ENCODE results near the gene GFER.

DNA sequence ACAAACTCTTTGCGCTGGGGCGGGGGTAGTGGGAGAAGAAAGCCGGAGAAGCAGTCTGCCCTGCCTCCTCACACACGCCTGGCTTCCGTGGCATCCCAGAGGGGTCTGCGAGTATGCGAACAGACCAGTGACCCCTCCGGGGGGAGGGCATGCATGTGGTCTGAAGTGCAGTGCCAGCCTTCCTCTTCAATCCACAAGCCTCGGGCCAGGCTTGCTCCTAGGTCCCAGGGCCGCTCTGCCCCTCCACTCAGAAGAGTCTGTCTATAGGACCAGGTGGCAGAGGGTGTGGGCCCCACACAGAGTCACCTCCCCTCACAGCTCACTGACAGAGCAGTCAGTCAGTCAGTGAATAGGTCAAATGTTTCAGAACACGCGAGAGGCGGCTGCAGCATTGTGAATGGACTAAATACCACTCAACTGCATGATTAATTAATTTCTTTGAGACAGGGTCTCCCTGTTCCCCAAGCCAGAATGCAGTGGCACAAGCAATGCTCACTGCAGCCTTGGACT is 14.2 kb upstream of the IGFALS start:
- PRO-cap: no peak

GRCh38 chr16:1809088-1809723 is 15.7 kb upstream of the IGFALS start:
- PRO-cap: no peak

- PRO-cap: no peak
These were observed 1.9 kb downstream of the FAHD1 start for GRCh38 chr16:1828551-1829634.

DNA sequence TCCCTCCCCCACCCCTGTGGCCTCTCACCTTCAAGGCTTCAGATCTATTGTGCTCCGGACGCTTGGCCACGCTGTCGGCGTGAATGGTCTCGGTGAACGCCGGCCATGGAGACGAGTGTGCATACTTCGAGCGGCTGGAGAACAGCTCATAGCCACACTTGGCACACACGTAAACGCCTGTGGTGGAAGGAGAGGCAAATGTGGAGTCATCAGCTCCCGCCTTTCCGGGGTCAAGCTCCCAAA is 1.8 kb downstream of the MSRB1 start:
- PRO-cap: no peak

DNA sequence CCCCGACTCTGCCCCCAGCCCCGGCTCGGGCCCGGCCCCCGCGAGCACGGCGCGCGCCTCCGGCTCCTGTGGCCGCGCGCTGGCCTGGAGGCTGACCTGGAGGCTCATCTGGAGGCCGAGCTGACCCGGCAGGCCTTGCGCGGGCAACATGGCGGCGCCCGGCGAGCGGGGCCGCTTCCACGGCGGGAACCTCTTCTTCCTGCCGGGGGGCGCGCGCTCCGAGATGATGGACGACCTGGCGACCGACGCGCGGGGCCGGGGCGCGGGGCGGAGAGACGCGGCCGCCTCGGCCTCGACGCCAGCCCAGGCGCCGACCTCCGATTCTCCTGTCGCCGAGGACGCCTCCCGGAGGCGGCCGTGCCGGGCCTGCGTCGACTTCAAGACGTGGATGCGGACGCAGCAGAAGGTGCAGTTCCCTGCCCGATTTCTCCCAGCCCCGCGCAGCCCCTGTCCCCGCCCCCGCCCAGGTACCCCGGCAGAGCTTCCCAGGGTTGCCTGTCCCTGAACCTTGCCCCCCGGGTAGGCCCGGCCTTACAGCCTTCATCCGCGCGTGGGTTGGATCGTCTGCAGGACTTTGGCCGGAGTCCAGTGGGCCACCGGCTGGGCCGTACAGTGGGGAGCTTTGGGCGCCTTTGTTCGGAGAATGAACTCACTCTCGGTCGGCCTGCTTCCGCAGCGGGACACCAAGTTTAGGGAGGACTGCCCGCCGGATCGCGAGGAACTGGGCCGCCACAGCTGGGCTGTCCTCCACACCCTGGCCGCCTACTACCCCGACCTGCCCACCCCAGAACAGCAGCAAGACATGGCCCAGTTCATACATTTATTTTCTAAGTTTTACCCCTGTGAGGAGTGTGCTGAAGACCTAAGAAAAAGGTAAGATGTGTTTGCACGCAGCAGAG is at the start of gene GFER:
GFER (plus strand) TSS at position 123 of the 899 bp plus-strand sequence.
- PRO-cap: bidirectional peak, plus-strand start at position 149 of the sequence, minus-strand start outside the sequence; bidirectional peak, plus-strand start at position 371 of the sequence, minus-strand start at position 379 of the sequence

DNA sequence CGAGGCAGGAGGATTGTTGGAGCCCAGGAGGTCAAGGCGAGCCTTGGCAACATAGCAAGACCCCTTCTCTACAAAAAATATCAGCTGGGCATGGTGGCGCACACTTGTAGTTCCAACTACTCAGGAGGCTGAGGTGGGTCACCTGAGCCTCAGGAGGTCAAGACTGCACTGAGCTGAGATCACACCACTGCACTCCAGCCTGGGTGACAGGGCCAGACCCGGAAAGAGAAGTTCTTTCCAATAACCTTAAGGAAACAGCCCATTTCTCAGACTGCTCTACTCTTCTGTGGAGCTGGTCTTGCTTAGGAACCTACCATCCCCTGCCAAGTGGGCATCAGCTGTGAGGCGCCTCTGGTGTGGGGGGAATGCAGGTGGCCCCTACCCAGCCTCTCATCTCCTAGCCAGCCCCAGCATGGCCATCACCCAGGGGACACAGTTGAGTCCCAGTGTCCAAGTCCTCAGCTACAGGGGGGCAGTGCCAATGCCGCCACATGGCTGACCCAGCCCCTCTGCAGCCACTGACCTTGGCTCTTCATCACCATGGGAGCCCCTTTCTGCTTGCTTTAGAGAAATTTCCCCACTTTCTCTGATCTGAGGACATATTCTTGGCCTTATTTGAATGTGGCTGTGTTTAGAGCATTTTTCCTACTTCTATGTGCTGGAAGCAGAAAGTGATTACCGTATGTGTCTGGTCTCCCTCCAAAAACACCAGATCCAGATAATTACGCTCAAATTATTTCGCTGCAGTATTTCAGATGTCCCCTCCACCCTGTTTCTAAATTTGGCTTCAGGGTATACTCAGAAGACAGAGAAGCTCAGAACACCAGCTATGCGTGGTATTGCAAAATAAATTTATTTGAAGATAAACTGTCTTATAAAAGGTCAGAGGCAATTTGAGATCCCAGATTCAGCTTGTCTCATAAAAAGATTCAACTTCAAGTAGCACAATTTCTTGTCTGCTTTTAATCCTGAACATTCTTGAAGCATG is 7.3 kb downstream of the SYNGR3 start:
- PRO-cap: no peak

DNA sequence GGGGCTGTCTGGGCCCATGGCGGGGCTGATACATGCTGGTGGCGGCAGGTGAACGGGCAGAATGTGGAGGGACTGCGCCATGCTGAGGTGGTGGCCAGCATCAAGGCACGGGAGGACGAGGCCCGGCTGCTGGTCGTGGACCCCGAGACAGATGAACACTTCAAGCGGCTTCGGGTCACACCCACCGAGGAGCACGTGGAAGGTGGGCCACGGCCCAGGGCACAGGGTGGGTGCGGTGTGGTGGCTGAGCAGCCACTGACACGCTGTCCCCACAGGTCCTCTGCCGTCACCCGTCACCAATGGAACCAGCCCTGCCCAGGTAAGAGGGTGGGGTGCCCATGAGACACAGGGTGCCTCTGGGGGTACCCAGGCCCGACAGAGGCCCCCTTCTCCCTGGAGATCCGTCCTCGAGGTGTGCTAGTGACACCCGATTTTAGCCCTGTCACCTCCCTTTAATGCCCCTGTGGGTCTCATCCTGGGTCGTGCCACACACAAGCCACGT is 10.0 kb downstream of the NHERF2 start:
- PRO-cap: no peak

DNA sequence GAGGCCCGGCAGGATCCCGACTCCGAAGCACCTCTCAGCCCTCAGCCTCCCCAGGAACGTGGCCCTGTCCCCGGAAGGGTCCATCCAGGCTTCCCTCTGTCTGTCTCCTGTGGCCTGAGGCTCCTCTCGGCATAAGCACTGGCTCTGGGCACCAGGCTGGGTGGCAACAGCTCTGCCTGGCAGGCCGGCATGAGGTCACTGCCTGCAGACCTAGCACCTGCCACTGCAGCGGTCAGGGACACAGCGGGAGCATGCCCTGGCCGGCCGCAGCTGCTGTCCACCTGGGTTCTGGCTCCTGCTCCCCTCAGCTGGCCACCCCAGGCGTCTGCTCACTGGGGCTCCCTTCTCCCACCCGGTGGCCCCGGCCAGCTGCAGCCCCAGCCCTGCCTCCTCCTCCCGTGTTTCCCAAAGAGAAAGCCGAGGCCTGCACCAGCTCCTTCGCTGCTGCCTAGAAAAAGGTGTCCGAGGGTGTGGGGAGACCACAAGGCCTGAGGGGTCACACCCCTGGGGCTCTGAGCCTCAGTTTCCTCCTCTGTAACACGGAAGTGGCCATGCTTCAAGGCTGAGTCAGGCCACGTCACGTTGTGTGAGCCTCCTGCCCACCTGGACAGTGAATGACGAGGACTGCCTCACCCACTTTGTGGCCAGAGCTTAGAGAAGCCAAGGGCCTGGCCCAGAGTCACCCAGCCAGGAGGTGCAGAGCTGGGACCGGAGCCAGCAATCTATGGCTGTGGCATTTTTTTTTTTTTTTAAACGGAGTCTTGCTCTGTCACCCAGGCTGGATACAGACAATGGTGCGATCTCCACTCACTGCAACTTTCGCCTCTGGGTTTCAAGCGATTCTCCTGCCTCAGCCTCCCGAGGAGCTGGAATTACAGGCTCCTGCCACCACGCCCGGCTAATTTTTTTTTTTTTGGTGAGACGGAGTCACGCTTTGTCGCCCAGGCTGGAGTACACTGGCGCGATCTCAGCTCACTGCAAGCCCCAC is 6.6 kb downstream of the NTHL1 start:
- PRO-cap: no peak

- PRO-cap: no peak
These were observed 40.4 kb downstream of the TSC2 start for GRCh38 chr16:2087904-2088867.

GRCh38 chr16:2088937-2090062 is 41.5 kb downstream of the TSC2 start:
- PRO-cap: no peak

DNA sequence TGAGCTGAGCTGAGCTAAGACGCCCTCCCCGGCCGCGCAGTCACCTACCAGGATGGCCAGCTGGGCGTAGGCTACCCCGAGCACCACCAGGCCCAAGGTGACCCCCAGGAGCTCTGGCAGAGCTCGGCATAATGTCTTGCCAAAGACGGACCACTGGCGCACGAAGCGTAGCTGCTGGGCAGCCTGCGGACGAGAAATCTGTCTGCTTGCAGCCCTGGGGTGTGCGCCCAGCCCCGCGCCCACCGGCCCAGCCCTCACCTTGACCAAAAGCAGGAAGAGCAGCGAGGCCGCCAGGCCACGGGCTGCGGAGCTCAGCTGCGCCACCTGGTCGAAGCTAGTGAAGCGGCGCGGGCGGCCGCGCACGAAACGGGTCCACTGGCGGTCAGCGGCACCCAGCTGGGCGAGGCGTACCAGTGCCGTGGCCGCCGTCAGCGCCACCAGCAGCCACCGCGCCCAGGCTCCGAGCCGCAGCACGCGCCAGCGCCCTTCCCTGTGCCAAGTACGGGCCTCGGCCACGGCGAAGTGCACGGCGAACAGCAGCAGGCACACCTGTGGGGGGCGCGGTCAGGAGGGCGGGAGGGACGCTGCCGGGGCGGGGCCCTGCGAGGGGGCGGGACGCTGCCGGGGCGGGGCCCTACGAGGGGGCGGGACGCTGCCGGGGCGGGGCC is 43.0 kb downstream of the TSC2 start:
- PRO-cap: no peak

DNA sequence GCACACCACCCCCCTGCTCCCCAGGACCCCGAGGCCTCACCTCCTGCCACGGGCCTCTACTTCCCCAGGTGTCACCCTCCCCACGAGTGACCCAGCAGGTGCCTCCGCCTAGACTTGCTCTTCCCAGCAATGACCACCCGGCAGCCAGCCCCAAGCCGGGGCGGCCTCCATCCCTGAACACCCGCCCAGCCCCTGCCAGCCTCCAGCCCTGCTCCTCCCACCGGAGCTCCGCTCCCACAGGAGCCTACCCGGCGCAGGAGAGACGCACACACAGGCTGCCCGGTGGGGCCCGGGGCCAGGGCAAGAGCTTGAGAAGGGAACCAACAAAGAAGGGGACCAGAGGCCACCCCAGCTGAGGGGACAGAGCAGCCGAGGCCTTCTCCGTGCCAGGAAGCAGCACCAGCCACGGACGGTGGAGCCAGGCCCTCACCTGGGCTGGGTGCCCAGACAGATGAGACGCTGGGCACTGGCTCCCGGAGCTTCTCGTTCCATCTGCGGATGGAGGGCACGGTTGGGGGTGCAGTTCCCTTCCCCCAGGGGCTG is 13.9 kb downstream of the PKD1 start:
- PRO-cap: no peak

- PRO-cap: no peak
These were observed 9.4 kb downstream of the PKD1 start for GRCh38 chr16:2125956-2126993.

DNA sequence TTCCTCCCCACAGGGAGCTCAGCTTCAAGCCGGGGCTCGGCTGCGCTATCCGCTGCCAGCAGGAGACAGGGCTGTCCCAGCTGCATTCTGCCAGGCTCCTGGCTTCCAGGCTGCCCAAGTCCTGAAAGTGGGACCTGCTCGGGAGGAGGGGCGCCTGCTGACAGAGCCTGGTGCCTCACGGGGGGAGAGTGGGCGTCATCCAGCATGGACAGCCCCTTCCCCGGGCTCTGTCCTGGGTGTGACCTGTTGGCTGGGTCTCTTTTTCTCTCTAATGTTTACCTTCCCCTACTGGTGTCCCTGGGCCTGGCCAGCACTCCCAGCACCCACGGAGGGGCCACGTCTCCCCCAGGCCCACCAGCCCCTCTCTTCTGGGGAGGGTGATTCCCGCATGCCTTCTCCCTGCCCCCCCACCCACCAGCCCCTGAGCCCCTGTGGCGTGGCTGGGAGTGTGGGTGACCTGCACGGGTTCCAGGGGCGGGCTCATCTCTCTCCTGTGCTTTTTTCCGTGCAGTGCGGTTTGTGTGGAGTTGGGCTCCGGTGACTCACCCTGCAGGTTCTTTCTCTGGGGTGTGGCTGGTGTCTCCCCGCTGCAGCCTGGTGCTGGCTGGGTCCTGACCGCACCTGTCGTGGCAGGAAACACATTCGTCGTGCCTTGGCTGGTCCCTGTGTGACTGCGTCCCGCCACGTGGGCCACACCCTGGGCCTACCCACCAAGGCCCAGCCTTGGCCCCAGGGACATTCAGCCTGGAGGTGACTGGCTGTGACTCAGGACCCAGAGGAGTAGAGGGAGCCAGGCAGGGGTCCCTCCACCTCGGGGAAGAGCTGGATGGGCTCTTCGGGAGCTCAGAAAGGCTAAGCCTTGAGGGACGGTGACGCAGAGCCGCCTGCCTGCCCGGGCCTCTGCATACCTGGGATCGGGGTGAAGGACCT is 7.5 kb downstream of the TRAF7 start:
- PRO-cap: no peak

GRCh38 chr16:2178306-2179296 is 17.8 kb downstream of the CASKIN1 start:
- PRO-cap: no peak

DNA sequence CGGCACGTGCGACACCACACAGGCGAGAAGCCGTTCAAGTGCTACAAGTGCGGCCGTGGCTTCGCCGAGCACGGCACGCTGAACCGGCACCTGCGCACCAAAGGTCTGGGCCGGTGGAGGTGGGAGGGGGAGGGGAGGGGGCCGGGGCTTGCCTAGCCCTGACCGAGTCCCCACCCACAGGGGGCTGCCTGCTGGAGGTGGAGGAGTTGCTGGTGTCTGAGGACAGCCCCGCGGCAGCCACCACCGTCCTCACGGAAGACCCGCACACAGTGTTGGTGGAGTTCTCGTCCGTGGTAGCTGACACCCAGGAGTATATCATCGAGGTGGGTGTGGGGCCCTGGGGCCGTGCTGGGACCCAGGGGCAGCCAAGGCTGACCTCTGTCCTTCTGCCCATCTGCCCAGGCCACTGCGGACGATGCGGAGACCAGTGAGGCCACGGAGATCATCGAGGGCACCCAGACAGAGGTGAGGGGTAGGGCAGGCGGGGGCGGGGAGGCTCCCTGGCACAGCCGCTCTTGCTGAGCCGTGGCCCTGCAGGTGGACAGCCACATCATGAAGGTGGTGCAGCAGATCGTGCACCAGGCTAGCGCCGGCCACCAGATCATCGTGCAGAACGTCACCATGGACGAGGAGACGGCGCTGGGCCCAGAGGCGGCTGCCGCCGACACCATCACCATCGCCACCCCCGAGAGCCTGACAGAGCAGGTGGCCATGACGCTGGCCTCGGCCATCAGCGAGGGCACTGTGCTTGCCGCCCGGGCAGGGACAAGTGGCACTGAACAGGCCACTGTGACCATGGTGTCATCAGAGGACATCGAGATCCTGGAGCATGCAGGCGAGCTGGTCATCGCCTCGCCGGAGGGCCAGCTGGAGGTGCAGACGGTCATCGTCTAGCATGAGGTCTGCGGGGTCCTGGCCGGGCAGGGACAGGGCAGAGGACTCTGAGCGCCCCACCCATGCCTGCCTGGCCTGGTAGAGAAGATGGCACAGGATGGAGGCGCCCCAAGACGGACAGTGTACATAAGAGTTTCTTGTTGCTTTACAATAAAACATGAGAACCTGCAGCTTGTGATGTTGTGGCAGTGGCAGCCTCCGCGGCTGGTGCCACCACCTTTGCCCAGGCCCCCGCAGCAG is 1.2 kb upstream of the DNASE1L2 start:
- PRO-cap: no peak

DNA sequence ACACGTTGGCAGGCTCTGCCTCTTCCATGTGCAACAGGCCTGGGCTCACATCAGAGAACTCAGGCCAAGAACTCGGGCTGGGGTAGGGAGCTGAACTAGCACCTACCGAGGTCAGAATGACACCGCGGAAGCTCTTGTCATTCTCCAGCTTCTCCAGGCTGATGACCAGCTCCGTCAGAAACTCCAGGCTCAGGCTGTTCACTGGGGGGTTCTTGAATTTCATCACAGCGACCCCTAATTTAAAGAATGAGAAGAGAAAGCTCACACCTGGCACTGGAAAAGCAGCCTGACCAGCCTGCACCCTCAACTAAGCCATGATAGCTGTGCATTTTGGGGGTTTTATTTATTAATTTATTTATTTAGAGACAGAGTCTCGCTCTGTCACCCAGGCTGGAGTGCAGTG is 4.6 kb downstream of the ECI1 start:
- PRO-cap: no peak

DNA sequence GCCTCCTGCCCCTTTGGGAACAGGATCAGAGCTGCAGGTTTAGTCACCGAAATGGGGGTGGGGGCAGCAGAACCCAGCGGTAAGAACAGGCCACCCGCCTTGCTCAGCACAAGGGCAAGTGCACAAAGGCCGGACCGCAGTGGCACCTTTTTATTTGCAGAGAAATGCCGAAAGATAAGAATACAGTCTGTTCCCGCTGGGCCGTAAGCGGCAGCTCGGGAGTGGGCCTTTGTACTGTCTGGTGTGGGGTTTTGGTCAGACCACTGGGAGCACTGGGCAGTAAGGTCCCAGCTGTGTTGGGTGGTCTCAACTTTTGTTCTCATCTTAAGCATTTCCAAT is 585 bp upstream of the ECI1 start:
- PRO-cap: no peak

DNA sequence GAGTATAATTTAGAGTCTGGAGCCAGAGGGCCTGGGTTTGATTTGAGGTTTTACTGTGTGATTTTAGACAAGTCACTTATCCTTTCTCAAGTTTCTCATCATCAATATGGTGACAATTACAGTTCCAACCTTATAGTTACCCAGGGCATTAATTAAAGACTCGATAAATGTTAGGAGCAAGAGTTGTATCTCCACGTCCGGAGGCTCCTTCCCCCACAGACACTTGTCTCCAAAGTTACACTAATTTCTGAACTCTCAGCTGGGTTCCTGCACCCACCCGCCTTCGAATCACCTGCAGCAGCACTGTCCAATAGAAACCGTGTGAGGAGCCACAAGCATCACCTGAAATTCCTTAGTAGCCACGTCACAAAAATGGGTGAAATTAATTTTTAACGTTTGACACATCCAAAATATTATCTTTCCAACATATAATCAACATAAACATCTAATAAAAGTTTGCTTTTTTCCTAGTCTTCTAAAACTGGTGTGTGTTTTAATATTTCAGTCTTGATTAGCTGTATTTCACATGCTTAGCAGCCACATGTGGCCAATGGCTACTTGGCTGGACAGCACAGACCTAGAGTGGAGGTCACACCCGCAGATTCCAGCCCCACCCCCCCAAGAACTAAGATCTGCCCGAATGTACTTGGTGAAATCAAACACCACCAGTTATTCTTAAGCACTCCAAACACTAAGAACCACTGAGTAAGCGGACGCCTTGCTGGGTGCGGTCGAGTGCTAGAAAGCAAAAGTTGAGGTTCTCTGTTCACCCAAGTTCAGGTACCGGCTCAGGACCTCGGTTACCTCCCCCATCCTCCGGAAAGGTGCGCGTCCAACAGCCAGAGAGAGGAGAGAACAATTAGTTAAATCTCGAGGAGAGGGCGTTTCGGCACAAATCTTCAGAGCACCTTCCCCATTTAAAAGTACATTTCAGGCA is 1.3 kb downstream of the RNPS1 start:
- PRO-cap: no peak

GRCh38 chr16:2339395-2340426 is 817 bp downstream of the ABCA3 start:
- PRO-cap: no peak

All from NALM6 (cell line).